Measurements from ENCODE around the genes ZNF394, ZSCAN25, CYP3A7, CYP3A4 and AZGP1.

DNA sequence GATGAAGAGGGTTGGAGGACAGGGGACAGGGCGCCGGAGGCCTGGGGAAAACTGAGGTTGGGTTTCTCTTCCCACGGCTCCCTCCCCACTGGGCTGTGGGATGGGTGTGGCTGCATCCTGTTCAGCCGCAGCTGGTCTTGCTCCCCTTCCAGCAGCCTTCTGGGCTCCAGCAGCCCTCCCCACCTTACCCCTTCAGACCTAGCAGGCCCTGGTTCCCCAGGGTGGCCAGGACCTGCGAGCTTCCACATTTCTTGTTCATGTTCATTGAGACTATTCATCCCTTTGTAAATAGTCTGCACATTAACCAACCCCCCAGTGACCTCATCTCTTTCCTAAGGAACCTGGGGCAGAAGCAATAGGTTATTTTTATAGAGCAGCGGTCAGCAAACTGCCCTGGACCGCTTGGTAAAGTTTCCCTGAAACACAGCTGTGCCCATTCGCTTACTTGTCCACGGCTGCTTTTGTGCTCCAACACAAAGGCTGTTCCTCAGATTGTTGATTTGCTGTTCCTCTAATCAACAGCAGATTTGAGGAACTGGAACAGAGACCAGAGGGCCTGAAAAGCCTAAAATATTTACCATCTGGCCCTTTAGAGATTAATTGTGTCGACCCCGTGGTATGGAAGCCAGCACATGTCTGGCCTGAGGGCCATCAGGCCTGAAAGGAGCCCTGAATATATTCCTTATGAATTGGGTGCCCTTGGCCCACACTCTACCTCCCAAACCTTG, 6.3 kb downstream of the ZNF789 start:
- PRO-cap, 3 experiments = no peak in any of the 3 experiments
- RAMPAGE, long total RNA, 4 experiments = no peak in any of the 4 experiments
- RRBS = no CpG with 5 or more reads among the region's 11 CpGs

- PRO-cap, 3 experiments = peak in 3 of 3 experiments; most common plus-strand start chr7:99500384 (in 3); most common minus-strand start chr7:99500297 (in 2)
- RAMPAGE, long total RNA, 4 experiments = start-site peak on the plus strand in 2 of 4 experiments, at chr7:99500338-99500505 at its widest, 15 to 18 reads per replicate; start-site peak on the minus strand in 2 of 4 experiments, at chr7:99500246-99500322 at its widest, 21 to 27 reads per replicate
- RRBS = 1% methylated on average over 11 of the region's 26 CpGs
These were observed at the start of gene ZNF394 for GRCh38 chr7:99500203-99500504. Gene ZNF394, minus strand, starts transcription at chr7:99500281.

DNA sequence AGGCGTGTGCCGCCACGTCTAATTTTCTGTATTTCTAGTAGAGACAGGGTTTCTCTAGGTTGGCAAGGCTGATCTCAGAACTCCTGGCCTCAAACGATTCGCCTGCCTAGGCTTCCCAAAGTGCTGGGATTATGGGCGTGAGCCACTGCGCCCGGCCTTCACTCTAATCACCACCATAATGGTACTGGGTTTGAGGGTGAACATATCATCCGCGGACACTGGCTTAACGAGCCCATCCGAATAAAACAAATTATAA, 645 bp downstream of the FAM200A start:
- PRO-cap, 3 experiments = peak in 1 of 3 experiments; most common plus-strand start position 176 of the sequence (in 1); most common minus-strand start position 168 of the sequence (in 1)
- RAMPAGE, long total RNA, 4 experiments = no peak in any of the 4 experiments
- RRBS = no CpG with 5 or more reads among the region's 12 CpGs

DNA sequence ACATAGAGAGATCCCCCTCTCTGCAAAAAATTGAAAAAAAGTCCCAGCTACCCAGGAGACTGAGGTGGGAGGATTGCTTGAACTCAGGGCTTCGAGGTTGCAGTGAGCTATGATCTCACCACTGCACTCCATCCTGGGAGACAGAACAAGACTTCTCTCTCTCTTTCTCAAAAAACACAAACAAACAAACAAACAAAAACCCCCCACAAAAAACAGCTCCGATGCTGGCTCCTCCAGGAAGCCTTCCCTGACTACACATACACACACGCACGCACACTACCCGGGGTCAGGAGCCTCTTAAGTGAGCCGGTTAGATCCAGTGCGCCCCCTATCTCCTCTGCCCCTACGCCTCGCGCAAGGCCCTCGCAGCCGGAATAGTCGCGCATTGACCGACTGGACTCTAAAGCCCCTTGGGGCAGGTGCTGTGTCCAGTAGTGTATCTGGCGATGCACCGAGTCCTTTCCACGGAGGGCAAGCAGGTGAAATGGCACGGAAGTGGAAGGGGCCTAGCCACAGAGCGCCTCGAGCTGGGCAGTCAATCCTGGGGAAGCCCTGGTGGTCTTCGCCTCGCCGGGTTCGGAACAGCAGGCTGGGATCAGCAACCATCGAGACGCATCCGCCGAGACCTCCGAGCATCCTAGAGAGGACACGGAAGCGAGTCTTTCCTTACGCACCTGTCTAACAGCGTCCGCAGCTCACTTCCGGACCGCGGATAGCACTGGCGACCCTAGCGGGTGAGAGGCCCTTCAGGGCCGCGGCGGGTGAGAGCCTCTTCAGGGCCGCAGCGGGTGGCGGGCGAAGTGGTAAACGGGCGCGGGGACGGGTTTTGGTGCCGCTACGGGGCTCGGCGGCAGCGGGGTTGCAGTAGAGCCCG, at the start of gene ZSCAN25:
Gene ZSCAN25 (plus strand): TSS at position 691 of the 874 bp plus-strand sequence.
- PRO-cap, 3 experiments = peak in 3 of 3 experiments; most common plus-strand start position 385 of the sequence (in 3); most common minus-strand start position 338 of the sequence (in 1)
- RAMPAGE, long total RNA, 4 experiments = start-site peak on the plus strand in 3 of 4 experiments, centred at positions 693 to 712 of the sequence, 30 to 94 reads per replicate
- RRBS = 1% methylated on average over 7 of the region's 57 CpGs

DNA sequence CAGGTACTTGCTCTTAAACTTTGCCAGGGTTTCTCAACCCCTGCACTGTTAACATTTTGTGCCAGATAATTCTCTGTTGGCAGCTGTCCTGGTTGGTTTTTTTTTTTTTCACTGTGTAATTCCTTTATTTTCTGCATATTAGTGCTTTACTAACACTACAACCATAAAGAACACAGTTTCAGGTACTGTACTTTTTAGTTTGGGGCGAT, 18.2 kb downstream of the ZSCAN25 start:
- PRO-cap, 3 experiments = no peak in any of the 3 experiments
- RAMPAGE, long total RNA, 4 experiments = no peak in any of the 4 experiments
- RRBS = no CpG with 5 or more reads among the region's 1 CpG

DNA sequence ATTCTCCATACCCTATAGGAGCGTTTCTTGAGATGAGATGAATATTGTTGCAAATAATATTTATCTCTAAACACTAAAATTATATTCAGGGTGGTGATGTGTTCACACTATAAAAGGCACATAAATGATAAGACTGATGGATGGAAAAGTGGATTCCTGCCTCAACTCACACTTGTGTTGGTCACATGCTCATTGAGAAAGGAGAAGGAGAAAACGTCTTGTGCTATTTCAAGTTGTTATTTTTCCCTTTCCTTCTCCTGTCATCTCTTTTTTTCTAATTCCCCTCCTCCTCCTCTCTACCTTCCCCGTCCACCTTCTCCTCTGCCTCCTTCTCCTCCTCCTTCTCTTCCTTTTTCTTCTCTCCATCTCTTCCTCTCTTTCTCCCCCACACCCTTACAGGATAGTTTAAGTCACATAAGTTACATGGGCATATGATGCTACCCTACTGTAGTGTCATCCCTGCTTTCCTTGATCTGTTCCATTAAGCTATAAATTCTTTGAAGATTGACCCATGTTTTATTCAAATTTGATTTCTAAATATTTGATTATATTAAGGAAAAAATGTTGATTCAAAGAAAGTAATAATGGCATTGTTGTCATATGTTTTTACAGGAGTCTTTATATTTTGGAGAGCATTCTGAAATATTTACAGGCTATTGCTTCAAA, 29.2 kb downstream of the CYP3A5 start:
- PRO-cap, 3 experiments = no peak in any of the 3 experiments
- RAMPAGE, long total RNA, 4 experiments = no peak in any of the 4 experiments
- RRBS = no CpG with 5 or more reads among the region's 3 CpGs

- PRO-cap, 3 experiments = no peak in any of the 3 experiments
- RAMPAGE, long total RNA, 4 experiments = no peak in any of the 4 experiments
- RRBS = no CpG with 5 or more reads among the region's 2 CpGs
These were observed 12.6 kb downstream of the CYP3A5 start for GRCh38 chr7:99667198-99667579.

GRCh38 chr7:99671567-99672122, 8.2 kb downstream of the CYP3A5 start:
- PRO-cap, 3 experiments = no peak in any of the 3 experiments
- RAMPAGE, long total RNA, 4 experiments = no peak in any of the 4 experiments
- RRBS = no CpG with 5 or more reads among the region's 6 CpGs

DNA sequence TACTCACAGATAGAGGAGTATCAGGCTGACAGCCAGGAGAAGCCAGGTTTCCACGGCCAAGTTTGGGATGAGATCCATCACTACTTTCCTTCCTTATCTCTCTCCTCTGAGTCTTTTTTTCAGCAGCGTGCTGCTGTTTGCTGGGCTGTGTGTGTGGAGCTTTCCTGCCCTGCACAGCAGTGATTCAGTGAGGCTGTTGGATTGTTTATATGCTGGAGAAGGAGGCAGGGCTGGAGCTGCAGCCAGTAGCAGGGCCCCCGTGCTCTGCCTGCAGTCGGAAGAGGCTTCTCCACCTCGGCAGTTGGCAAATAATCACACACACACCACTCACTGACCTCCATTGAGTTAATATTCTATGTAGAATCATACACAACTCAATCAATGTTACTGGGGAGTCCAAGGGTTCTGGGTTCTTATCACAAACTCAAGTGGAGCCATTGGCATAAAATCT, at the start of gene CYP3A7:
Gene CYP3A7 (minus strand): TSS at position 181 of the 451 bp plus-strand sequence.
- PRO-cap, 3 experiments = no peak in any of the 3 experiments
- RAMPAGE, long total RNA, 4 experiments = no peak in any of the 4 experiments
- RRBS = no CpG with 5 or more reads among the region's 5 CpGs

DNA sequence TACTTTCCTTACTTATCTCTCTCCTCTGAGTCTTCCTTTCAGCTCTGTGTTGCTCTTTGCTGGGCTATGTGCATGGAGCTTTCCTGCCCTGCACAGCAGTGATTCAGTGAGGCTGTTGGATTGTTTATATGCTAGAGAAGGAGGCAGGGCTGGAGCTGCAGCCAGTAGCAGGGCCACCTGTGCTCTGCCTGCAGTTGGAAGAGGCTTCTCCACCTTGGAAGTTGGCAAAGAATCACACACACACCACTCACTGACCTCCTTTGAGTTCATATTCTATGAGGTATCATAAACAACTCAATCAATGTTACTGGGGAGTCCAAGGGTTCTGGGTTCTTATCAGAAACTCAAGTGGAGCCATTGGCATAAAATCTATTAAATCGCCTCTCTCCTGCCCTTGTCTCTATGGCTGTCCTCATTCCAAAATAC, at the start of gene CYP3A4:
Gene CYP3A4 (minus strand): TSS at position 100 of the 426 bp plus-strand sequence.
- PRO-cap, 3 experiments = no peak in any of the 3 experiments
- RAMPAGE, long total RNA, 4 experiments = start-site peak on the minus strand in 2 of 4 experiments, centred at positions 99 to 102 of the sequence, 297 to 340 reads per replicate
- RRBS = no CpG with 5 or more reads among the region's 1 CpG

DNA sequence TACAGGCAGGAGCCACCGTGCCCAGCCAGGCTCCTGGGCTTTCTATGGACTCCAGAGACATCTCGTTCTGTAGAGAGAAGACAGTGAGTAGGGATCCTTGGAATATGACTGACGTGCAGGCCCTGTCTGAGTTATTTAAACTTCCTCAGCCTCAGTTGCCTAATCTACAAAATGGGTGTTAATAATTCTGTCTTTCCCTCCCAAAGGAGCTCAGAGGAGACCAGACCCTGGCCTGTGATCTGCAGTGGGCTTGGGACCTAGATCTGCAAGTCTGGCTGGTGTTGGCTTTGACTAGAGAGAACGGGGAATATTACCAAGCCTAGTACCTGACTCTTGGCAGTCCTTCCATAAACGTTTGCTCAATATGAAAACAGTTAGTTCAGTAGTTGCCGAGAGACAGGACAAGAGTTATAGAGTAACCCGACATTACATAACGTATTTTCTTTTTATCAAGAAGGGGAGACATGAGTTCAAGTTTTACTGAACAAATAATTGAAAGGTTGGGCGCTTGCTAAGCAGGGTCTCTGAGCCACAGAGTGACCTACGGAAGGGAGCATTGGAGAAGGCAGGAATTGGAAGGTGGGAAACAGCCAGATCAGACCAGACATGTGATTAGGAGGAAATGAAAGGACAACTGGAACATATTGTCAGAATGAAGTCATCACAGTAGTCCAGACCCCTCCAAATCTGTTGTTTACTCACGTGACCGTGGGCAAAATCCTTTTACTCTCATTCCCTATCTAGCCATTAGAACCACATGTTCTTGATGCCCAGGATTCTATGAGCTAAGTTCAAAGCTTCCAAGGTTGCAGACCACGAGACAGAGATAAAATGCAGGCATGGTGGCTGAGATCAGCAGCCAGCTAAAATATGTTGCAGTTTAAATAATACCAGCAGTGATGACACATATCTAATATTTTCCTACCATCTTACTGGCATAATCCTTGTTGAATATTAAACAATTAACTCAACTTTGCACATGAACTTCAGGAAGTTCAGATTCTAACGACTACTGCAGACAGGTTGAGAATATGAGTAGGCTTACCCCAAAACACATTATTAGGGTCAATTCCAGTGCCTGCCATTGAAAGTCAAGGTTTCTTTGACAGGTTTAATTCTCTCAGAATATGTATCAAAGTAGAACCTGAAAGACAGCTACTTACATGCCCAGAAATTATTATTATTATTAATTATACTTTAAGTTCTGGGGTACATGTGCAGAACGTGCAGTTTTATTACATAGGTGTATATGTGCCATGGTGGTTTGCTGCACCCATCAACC, 11.0 kb upstream of the CYP3A4 start:
- PRO-cap, 3 experiments = no peak in any of the 3 experiments
- RAMPAGE, long total RNA, 4 experiments = no peak in any of the 4 experiments
- RRBS = no CpG with 5 or more reads among the region's 15 CpGs

GRCh38 chr7:99826700-99827484, 921 bp upstream of the CYP3A43 start:
- PRO-cap, 3 experiments = no peak in any of the 3 experiments
- RAMPAGE, long total RNA, 4 experiments = no peak in any of the 4 experiments
- RRBS = no CpG with 5 or more reads among the region's 1 CpG

GRCh38 chr7:99831764-99832322, 4.0 kb downstream of the CYP3A43 start:
- PRO-cap, 3 experiments = no peak in any of the 3 experiments
- RAMPAGE, long total RNA, 4 experiments = no peak in any of the 4 experiments

- PRO-cap, 3 experiments = no peak in any of the 3 experiments
- RAMPAGE, long total RNA, 4 experiments = no peak in any of the 4 experiments
- RRBS = no CpG with 5 or more reads among the region's 1 CpG
These were observed 5.0 kb downstream of the CYP3A43 start for GRCh38 chr7:99832904-99833215.

DNA sequence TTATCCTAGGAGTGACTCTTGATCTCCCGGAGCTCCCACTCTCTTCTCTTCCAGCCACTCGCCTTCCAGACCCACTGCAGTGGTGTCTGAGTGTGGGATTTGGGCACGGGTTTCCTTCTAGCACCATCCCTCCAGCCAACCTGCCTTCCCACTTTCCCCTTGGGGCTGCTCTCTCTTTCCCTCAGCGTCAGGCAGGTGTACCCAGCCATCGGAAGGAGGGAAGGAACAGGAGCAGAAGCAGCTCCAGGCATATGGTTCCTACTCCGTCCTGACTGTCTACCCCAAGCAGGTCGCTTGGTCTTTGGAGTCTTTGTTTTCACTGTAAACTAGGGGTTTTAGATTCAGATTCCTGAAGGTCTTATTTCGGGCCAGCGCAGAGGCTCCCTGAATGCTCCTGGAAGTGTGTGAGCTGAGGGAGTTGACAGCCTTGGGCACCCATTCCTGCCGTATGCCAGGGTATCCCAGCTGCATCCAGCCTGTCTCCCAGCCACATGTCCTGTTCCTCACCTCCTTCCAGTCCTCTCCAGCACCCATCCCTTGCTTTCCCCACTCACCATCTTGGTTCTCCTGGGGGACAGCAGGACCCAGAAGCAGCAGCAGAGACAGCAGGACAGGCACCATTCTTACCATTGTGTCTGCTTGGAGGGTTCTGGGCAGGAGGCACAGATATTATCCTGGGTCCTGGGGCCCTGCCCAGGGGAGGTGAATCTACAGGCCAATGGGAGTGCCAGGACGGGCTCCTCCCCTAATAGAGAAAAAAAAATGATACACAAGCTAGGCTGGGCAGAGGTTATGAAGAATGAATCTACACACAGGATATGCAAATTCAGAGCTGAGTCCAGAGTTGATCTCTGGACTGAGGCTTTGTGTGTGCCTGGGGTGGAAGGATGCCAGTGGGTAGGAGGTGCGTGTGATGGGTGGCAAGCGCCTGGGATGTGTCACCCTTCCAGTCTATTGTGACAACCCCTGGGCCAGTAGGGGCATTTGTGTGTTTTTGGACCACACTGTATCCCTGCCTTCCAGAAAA, at the start of gene AZGP1:
Gene AZGP1 (minus strand): TSS at position 641 of the 1,027 bp plus-strand sequence.
- PRO-cap, 3 experiments = no peak in any of the 3 experiments
- RAMPAGE, long total RNA, 4 experiments = no peak in any of the 4 experiments
- RRBS = no CpG with 5 or more reads among the region's 13 CpGs

DNA sequence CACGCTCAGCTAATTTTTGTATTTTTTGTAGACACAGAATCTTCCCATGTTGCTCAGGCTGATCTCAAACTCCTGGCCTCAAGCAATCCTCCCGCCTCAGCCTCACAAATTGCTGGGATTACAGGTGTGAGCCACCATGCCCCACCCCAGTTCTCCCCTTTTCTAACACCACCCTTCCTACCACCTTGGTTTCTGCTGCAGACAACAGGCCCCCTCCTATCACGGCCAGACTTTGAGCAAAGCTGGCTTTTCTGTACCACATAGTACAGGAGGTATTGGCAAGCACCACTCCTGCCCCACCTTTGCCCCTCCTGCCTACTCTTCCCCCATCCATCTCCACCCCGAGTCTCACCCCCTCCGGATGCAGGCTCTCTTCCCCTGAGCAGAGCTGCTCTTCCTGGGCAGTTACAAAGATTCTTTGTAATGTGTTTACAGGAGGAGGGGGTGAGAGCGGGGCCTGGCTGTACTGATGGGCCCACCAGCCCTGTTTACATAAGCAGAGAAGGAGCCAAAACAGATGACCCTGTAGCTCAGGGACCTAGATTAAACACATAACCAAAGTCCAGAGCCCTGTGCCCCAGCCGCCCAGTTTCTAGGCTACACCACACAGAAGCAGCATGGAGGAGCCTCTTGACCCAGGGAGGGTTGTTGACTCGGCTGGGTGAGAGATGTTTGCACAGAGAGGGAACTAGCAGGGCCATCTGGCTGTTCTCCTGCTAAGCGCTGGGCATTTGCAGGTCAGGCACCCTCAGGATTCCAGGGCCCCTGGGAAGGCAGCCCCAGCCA, 11.7 kb upstream of the ZKSCAN1 start:
- PRO-cap, 3 experiments = no peak in any of the 3 experiments
- RAMPAGE, long total RNA, 4 experiments = no peak in any of the 4 experiments
- RRBS = no CpG with 5 or more reads among the region's 9 CpGs

DNA sequence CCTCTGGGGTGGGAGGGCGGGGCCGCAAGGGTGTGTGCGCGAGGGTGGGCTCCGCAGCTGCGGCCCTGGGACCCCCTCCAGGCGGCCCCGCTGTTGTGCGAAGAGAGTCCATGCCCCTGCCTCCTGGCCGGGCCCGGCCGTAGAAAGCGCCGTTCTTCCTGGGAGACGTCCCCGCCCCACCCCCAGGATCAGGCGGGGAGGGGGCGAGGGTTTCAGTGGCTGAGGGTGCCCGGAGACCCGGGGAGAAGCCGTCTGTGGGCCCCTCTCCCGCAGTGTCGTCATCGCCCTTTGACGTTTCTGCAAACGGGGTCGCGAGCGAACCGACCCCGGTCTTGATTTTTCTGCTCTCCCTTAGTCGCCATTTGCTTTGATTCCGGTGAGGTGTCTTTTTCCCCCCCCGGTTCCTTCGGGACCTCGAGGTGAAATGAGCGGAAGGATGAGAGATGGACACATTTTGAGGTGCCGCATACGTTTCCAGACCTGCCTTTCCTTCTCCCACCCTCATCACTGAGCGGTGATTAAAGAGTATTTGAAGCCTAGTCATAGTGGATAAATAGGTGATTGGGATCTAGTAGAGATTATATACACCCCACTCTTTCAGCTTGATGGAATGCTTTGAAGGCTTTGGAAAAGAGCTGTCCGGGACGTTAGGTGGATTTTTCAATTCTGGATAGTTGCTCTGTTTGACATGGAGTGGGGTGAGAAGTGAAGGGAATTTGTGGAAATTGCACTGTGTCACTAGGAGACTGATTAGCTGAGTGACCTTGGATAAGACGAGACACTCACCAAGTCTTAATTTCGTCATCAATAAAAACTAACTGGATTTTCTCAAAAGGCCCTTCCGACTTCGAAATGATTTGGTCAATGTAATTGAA, 585 bp downstream of the ZKSCAN1 start:
- PRO-cap, 3 experiments = peak in 3 of 3 experiments; most common plus-strand start position 450 of the sequence (in 1); most common minus-strand start position 343 of the sequence (in 2)
- RAMPAGE, long total RNA, 4 experiments = no peak in any of the 4 experiments
- RRBS = 1% methylated on average over 17 of the region's 46 CpGs

DNA sequence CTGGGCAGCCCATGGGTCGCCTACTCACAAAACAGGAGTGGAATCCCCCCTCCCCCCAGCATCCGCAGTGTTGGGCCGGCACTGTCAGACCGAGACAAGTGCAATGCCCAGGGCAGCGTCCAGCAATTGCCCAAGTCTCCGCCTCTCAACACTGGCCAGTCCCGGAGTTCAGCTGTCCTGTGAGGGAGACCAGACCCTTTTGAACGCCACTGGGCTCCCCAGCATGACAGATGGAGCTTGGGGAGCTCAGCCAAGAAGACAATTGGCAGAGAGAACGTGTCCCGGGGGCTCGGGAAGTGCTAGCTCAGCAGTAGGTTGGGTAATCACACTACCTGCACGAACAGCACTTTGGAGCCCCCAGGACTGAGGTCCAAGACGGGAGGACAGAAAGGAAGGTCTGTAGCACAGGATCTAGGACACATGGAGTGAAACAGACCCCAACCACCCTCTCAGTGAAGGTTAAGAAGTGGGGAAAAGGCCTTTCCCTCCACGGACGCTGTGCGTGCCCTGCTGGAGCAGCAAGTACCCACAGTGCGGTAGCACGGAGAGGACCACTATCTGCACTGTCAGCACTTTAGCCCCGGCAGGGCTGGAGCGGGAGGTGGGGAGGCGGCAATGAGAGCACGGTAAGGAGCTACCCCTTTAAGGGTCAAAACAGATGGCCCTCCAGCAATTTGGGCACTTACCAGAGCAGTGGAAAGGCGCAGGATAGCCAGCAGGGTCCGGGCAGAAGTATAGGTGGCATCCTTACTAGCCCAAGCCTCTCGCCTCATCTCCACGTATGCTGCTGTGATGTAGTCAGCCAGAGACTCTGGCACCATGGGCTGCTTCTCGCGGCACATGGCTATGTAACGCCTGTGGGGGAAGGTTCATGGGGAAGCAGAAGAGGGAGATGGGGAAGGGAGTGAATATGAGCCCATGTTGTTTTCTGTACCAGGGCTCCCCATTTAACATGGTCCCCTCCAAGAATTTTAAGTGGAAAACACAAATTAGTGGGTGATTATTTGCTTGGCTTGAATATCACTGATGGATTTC, 5.0 kb downstream of the COPS6 start:
- PRO-cap, 3 experiments = peak in 1 of 3 experiments; most common plus-strand start position 271 of the sequence (in 1); most common minus-strand start position 106 of the sequence (in 1)
- RAMPAGE, long total RNA, 4 experiments = no peak in any of the 4 experiments
- RRBS = 57% methylated on average over 6 of the region's 29 CpGs

GRCh38 chr7:100124272-100124790, 2.4 kb upstream of the MBLAC1 start:
- PRO-cap, 3 experiments = no peak in any of the 3 experiments
- RAMPAGE, long total RNA, 4 experiments = no peak in any of the 4 experiments
- RRBS = no CpG with 5 or more reads among the region's 3 CpGs

- PRO-cap, 3 experiments = no peak in any of the 3 experiments
- RAMPAGE, long total RNA, 4 experiments = no peak in any of the 4 experiments
- RRBS = no CpG with 5 or more reads among the region's 30 CpGs
These were observed 4.7 kb downstream of the LAMTOR4 start for GRCh38 chr7:100152993-100154280.

All from adrenal gland (tissue), 7 donors.